Epithelial cell of alveolus of lung (primary cell): ENCODE data around the genes UBL7 and CSK.

DNA sequence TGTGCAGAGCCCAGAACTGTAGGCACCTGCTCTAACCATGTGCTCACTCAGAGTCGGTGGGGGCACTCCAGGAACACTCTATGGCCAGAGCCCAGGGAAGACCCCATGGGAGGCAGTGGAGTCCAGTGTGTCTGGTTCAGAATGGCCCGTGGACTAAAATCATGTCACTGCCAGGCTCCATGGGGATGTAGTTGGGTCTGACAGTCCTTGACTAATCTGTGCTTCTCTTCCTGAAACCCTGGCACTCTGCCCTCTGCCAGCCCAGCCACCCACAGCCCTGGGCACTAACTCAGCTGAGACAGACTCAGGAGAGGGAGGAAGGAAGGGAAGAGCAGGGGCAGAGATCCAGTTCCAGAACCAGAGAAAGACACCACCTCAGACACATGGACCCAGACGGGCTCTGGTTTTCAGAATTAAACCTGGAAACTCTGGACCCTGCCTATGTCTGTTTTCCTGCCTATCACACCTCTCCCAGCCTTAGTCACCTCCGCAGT, 56.6 kb upstream of the INSYN1 start:
- RAMPAGE, long total RNA = no peak
- RRBS = no CpG with 5 or more reads among the region's 4 CpGs

GRCh38 chr15:73946964-73947426, 20.7 kb downstream of the LOXL1 start:
- RAMPAGE, long total RNA = no peak
- RRBS = no CpG with 5 or more reads among the region's 8 CpGs

DNA sequence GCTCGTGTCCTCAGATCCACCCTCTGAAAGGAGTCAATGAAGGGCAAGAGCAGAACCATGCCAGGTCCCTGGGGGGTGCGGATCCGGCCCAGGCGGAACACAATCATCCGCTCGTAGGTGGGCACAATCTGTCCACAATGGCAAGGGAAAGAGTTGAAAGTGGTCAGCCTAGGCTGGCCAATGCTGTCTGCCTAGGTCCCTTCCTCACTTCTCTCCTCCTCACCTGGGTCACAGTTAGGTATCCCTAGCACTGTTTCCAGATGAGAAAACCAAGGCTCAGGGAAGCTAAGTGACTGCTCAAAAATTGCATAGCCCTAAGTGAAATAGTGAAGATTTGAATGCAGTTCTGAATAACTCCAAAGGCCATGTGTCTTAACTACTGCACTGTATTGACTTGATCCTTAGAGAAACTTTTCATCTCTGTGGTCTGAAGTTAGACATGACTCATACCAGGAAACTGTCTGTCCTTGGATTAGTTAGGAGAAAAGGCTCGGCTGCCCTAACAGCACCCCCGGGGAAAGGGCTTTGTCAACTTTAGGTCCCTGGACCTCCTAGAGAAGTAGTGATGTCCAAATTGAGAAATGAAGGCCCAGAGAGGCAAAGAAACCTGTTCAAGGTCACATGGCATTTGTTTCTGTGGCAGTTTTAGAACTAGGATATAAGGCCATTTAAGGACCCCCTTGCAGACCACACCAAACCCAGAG, 2.8 kb downstream of the STOML1 start:
- RAMPAGE, long total RNA = no peak
- RRBS = no CpG with 5 or more reads among the region's 8 CpGs

DNA sequence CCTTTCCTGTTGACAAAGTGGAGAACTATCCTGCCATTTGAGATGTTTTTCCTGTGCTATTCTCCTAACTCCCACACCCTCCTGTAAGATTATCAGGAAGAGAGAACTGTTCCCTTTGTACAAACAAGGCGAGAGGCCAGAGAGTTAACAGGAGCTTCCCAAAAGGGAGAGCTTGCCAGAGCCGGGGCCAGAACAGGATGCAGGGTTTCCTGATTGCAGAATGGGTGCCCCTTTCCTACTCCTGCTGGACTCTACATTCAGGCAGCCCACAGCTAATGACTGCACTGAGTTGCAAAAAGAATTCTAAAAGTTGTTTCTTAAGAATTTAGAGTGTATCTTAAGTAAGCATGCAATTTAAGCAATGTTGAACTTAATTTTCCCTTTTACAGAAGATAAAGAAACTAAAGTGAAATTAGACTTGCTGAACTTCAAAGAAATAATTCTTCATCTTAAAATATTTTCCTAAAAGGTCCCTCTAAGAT, 17.2 kb downstream of the PML start:
- RAMPAGE, long total RNA = no peak
- RRBS = no CpG with 5 or more reads among the region's 2 CpGs

DNA sequence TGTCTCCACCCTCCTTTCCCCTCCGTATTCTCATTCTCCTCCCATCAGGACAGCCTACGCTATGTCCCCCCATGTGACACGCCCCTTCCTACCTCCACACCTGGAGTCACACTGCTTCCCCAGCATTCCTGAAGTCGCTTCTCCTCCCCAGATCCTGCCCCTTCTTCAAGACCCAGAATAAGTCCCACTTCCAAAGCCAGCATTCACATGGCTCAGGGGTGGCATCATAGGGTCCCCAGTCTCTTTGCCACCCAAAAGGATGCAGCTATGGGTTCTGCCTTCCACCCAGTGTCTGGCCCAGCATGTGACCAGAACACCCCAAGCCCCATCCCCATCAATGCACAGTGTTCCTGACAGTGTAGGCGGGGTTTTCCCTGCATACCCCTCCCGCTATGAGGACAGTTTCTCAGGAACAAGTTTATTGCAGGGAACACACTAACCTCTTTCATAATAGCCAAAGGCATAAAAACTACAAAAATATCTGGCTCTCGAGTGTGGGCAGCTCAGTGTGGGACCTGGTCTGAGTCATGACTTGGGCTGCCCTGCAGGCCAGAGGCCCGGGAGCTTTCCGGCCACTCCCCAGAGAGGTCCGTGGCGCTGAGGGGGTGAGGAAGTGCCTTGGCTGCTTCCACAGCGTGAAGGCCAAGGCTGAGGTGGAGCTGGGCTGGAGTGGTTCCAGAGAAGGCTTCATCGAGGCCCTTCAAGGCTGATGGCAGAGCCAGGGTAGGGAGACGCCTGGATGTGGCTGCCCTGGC, 5.7 kb downstream of the ISLR start:
- RAMPAGE, long total RNA = no peak
- RRBS = no CpG with 5 or more reads among the region's 14 CpGs

DNA sequence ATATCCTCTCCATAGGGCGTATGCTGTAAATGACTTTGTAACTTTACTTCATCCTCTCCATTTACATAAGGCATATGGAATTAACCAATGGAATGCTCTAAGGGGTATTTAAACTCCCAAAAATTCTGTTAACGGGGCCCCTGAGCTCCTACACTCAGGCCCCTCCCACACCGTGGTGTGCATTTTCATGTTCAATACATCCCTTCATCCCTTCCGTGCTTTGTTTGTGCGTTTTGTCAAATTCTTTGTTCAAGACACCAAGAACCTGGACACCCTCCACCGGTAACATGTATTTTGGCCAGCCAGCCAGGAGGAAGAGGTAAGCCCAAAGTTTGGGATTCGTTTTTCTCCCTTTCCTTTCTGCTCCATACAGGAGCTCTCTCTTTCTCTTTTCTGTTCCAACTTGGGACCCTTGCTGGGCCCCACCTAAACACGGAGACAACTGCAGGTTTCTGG, 16.8 kb downstream of the CYP11A1 start:
- RAMPAGE, long total RNA = no peak
- RRBS = no CpG with 5 or more reads among the region's 8 CpGs

DNA sequence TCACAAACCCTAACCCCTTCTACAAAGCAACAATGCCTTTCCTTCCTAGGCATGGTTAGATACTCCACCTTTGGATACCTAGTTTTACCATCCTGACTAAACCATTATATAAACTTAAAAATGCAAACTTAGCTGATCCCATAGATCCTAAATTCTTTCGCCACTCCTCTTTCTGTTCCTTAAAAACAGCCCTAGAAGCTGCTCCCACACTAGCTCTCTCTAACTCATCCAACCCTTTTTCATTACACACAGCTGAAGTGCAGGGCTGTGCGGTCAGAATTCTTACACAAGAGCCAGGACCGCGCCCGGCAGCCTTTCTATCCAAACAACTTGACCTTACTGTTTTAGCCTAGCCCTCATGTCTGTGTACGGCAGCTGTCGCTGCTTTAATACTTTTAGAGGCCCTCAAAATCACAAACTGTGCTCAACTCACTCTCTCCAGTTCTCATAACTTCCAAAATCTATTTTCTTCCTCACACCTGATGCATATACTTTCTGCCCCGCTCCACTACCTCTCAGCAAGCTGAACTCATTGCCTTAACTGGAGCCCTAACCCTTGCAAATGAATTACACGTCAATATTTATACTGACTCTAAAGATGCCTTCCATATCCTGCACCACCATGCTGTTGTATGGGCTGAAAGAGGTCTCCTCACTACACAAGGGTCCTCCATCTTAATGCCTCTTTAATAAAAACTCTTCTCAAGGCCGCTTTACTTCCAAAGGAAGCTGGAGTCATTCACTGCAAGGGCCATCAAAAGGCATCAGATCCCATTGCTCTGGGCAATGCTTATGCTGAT, 9.8 kb downstream of the CYP11A1 start:
- RAMPAGE, long total RNA = no peak
- RRBS = no CpG with 5 or more reads among the region's 10 CpGs

- RAMPAGE, long total RNA = no peak
- RRBS = no CpG with 5 or more reads among the region's 12 CpGs
Observed at GRCh38 chr15:74402851-74403510, 30.8 kb downstream of the SEMA7A start.

DNA sequence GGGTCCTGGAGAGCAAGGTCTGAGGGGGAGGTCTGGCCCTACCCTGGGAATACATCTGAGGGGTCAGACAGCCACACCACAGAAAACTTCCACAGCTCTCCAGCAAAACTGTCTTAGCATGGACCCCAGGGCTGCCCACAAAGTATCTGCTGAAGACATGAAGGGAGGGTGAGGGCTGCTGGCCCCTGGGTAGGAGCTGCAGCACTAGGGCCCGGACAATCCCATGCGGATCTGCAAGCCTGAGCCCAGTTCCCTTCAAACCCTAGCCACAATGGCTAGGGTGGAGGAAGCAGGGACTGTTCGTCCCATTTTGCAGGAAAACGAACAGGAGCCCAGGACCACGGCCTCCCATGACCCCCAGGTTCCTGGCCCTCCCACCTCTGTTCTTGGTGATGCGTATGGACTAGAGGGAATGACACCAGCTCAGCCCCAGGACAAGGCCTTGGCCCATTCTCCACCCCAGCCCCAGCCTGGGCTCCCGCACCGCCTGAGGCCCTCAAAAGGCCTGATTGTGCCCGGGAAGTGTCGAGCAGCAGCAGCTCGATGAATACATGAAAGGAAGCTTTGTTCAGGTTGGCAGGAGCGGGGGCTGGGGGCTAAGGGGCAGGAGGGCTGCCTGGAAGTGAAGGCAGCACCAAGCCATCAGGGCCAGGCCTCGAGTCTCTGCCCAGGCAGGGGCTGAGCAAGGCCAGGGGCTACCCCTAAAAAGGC, 12.4 kb downstream of the SEMA7A start:
- RAMPAGE, long total RNA = no peak
- RRBS = no CpG with 5 or more reads among the region's 13 CpGs

DNA sequence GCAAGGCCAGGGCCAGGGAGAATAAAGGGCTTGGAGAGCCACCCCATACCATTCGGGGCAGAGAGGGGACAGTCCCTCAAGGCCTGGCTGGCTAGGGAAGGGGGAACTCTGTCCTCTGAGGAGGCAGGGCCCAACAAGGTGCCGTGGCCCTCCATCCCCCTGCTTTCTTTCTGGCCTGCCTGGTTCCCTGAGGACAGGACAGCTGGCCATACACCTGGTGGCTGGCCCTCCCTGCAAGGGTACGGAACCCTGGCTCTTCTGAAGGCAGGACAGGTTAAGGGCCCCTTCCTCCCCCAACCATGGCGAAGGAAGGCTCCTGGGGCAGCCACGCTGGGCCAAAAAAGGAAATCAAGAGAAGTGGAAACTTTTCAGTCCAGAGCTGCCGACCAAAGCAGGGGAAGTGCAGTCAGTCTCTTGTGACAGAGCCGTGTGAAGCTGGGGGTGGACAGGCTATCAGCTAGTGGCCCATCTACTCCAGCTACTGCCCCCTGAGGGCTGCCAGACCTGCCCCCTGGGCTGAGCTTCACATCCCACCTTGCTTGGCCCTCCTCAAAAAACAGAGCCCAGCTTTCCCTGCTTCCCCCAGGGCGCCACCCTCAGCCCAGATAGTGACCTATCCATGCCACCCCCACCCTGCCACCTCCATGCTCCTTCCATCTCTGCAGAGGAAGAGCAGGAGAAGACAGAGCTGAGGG, 4.8 kb downstream of the SEMA7A start:
- RAMPAGE, long total RNA = no peak
- RRBS = no CpG with 5 or more reads among the region's 8 CpGs

GRCh38 chr15:74461009-74461922, at the start of gene UBL7:
TSS of gene UBL7 (minus strand) at chr15:74461160.
- RAMPAGE, long total RNA = start-site peak on the minus strand at chr15:74461117-74461160, 327 and 295 reads in 2 replicates
- RRBS = under 1% methylated on average over 5 of the region's 53 CpGs

GRCh38 chr15:74597933-74599198, 17.3 kb upstream of the CLK3 start:
- RAMPAGE, long total RNA = no peak
- RRBS = 5% methylated on average over 12 of the region's 44 CpGs

DNA sequence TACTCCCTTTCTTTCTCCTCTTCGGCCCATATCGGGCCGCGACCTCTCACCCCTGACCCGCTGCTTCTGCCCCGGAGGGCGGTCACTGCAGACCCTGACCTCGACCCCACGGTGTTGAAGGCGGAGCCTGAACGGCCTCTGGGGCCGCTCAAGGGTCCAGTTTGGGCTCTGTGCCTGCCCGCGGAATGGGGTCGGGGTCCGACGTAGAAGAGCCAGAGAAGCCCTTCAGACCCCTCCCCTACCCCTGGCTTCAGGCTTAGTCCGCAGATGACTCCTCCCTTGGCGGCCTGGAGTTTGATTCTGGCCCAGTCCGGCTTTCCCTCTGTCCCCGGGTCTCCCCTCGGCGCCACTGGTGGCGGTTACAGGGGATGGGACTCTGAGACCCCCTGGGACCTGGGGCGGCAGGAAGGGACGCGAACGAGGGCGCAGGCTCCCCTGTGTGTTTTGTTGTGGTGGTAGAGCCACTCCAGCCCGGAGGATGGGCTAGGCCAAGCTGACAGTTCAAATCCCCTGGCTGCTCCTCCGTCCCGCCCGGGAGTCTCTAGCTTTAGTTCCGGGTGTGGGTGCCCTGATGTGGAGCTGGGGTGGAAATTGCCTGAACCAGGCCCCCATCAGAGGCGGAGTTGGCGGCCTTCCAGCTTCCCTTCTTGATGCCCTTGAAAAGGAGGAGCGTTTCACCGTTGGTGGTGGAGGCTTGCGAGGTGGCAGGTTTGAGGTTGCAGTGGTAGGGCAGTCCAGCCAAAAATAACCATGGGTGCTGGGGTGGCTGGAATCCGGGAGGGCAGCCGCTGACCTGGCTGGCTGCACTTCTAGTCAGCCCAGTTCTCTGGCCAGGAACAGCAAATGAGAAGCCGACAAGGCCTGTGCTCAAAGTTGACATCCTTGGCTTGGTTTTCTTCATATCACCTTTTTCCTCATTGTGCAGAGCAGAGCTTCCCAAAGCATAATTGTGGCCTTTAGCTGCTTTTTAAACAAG, 646 bp downstream of the CLK3 start:
- RAMPAGE, long total RNA = no peak
- RRBS = 3% methylated on average over 4 of the region's 42 CpGs

- RAMPAGE, long total RNA = no peak
- RRBS = no CpG with 5 or more reads among the region's 6 CpGs
Observed at GRCh38 chr15:74634495-74635419, 19.1 kb downstream of the CLK3 start.

GRCh38 chr15:74782018-74782882, at the start of gene CSK:
TSS of gene CSK (plus strand) at chr15:74782080.
- RAMPAGE, long total RNA = start-site peak on the plus strand at chr15:74782073-74782111, 46 and 12 reads in 2 replicates
- RRBS = 1% methylated on average over 47 of the region's 106 CpGs

DNA sequence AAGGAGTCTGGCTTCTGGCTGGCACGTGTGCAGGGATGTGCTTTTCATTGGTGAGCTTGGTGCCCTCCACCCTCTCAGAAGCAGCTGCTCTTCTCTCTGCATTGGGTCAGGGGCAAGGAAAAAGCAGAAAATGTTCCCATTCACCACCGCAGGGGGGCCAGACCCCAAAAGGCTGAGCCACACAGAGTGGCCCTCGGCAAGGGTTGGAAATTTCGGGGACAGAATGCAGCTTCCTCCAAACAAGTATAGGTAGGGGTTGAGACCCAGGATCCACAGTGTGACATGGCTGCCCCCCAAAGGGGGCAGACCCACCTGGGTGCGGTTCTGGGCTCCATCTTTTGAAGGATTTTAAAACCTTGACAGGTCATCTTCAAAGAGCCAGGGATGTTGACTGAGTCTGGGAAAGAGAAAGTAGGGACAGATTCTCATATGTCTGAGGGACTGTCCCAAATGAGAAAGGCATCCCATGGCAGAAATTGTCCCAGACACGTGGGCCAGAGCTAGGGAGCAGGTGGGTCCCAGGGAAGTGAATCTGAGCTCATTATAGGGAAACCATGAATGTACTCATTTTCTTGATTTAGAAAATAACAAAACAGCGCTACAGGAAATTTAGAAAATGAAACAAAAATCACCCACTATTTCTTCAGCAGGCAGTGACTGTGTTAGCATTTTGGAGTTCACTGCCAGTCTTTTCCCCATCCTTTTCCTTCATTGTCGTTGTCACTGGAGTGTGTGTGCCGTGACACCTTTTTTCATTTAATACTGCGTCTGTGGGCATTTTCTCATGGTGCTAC, 2.8 kb downstream of the CSK start:
- RAMPAGE, long total RNA = no peak
- RRBS = no CpG with 5 or more reads among the region's 10 CpGs

GRCh38 chr15:74801653-74802249, 10.9 kb upstream of the LMAN1L start:
- RAMPAGE, long total RNA = no peak
- RRBS = 98% methylated on average over 3 of the region's 16 CpGs

DNA sequence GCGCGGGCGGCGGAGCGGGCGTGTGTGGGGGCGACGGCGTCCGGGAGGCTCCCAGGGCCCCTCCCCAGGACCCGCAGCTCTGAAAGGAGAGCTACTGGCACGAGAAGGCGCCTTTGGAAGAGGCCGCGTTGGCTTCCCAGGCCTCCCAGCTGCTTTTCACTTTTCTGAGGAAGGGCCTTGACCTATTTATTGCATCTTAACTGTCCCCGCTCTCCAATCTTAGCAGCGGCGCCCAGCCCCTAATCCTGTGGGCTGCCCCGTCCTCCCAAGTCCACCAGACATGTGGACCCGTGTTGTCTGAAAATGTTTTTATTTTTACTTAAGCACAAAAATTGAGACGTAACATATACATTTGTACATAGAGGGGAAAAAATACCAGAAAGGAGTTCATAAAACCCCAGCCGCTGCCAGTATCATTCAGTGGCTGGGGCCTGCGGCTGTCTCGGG, 504 bp upstream of the ULK3 start:
- RAMPAGE, long total RNA = no peak
- RRBS = under 1% methylated on average over 8 of the region's 24 CpGs

GRCh38 chr15:74857112-74857488, 14.1 kb upstream of the ULK3 start:
- RAMPAGE, long total RNA = no peak
- RRBS = no CpG with 5 or more reads among the region's 4 CpGs

DNA sequence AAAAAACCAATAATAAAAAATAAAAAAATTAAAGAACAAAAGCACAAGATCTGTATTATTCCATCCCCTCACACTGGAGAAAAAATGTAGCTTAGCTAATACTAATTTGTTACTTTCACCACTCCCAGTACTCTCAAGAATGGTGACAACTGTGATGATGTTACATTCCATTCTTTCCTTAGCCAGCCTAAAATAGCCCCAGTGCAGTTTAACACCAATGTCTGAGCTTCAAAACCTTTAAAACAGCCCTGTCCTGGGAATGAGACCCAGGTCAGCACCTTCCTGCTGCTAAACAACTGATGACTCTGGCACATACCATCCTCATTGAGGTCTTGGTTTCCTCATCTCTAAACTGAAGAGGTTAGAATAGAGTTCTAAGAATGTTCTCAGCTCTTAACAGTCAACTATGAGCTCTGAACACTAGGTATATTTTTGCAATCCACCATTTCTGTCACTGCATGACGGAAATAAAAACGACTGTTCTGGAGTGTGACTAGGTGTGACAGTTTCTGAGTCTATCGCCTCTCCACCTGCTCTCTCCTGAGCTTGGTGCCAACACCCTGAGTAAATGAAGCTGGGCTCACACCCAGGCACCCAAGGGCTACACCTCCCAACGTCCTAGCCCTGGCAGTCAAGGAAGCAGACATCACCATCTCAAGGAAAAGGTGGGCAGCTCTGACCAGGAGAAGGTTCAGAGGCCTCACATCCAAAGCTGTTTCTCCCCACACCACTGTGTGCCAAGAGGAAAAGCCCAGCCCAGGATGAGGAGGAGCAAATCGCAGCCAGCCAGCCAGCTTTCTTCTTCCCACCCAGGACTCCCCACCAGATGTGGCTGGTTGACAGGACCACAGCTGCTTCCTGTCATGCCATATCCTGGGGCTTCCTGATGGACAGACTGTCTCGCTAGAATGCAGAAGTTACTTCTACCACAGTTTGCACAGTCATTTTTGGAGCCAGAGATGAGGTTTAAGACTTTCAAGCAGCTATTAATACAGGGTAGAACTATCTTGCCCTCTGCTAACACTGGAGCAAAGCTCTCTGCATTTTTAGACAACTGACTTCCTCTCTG, 3.5 kb downstream of the SCAMP2 start:
- RAMPAGE, long total RNA = no peak
- RRBS = no CpG with 5 or more reads among the region's 6 CpGs